HT-29 (cell line): Measurements from ENCODE around the genes TIMP2 and CBX2.

DNA sequence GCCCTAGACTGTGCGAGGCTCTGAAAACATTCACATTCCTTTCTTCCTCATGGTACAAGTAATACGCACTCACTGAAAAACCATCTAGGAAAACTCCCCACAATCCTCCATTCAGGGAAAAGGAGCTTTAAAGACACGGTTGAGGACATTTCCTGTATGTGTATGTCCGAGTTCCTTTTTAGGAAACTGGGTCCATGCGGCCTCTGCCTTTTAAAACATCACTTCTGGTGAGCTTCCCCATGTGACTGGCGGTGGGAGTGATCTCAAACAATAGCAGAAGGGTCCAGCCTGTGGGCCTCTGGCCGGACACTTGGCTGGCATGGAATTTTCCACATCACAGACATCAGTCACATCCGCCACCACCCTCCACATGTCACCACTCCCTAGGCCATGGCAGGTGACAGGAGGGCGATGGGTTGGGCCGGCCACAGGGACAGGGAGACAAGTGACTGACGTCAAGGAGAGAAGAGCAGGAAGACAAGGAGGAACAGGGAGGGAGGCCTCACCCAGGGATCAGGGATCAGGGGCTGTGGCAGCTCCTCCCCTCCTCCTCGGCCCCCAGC is 83.8 kb downstream of the DNAH17 start:
- RAMPAGE, long total RNA = no peak

GRCh38 chr17:78672011-78672470 is 94.8 kb upstream of the DNAH17 start:
- RAMPAGE, long total RNA = no peak

- RAMPAGE, long total RNA = no peak
Observed at GRCh38 chr17:78717731-78717975, 64.4 kb downstream of the CYTH1 start.

GRCh38 chr17:78740422-78740835 is 41.6 kb downstream of the CYTH1 start:
- RAMPAGE, long total RNA = no peak

- RAMPAGE, long total RNA = no peak
Observed at GRCh38 chr17:78766411-78766853, 15.6 kb downstream of the CYTH1 start.

DNA sequence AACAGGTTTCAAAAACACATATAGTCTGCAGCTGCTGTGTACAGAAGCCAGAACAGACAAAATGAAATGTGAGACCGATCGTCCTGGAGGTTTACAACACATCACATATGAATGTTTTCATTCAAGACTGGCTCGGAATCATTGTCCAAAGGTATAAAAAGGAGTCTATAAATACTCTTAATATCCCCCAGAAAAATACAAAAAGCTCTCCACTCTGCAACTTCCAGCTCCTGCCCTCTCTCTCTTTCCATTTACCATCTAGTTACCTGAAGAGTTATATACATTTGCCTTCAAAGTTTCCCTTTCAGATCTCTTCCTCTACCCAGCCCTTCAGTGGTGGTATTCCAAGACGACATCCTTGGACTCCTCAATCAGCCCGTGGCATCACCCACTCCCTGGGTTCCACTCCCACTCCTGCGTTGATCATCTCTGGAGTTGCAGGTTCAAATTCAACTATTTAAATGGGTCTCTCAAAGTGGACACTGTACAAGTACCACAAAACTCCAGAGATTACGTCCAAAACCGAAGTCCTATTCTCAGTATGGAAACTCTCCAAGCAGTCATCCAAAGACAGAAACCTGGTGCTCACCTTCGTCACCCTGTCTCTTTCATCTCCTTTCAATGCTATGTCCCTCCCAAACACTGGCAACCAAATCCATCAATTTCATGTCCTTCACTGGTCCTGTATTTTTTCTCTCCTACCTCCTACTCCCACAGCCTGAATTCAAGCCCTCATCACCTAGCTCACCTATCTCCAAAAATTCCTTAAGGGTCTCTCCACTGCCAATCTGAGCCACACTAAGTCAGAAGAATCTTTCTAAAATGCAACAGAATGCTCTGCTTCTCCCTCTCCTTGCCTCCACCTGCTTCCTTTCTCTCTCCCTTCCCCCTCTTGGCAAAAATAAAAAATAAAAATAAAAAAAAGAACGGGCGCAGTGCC is 13.9 kb downstream of the CYTH1 start:
- RAMPAGE, long total RNA = no peak

DNA sequence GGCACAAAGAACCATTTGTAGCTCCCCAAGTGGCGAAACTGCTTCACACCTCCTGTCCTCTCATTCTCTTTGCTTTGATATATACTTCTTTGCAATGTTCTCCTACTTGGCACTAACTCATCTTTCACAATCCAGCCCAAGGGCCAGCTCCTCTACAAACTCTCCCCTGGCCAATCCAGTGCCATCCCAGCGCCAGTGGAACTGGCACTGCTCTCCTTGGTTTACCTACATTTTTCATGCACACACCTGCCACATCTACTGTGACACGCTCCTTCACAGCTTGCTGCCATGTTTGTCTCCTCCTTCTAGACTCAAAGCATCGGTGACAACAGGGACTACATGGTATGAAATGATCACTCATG is 12.8 kb downstream of the CYTH1 start:
- RAMPAGE, long total RNA = no peak

- RAMPAGE, long total RNA = no peak
Observed at GRCh38 chr17:78806405-78806815, 24.3 kb upstream of the CYTH1 start.

- RAMPAGE, long total RNA = no peak
Observed at GRCh38 chr17:78884250-78885211, 18.5 kb downstream of the CEP295NL start.

DNA sequence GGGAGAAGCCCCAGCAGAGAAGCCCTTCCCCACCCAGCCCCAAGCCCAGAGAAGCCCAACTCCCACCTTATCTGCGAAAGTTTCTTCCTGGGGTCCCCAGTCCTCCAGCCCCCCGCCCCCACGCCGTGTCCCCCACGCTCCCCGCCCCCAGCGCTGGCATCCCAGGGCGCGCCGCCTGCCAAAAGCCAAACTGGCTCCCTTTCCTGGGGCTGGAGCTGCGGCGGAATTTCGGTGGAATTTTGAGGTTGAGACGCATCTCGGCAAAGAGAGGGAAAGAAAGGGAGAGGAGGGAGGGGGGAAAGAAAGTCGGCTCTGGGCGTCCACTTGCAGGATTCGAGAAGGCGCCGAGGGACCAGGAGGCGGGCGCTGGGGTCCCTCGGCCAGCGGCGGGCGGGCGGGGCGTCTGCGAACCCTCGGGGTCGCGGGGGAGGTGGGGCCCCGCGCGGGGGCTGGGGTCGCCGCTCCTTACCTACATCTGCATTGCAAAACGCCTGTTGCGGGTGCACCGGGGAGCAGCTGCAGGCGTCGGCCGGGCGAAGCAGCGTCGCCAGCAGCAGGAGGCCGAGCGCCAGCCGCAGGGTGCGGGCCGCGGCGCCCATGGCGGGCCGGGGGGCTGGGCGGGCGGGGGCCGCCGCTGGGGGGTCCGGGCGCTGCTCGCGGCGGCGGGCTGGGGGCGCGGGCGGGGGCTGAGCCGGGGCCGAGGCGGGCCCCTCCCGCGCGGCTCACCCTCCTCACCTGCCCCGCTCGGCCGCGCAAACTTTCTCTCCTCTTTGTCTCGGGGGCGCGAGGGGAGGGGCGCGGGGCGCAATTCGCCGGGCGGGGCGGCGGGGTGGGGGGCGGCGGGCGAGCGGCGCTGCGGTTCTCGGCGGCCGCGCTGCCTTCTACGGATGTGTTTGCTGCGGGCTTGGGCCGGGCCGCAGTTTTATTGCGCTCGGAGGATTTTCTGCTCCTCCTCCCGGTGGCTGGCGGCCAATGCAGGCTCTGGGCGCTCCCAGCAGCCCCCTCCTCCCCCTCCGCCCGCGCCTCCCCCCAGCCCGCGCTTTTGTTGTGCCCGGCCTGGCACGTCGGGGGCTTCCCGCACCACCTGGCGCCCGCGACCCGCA is at the start of gene TIMP2:
TSS of gene TIMP2 (minus strand) at position 898 of the 1,103 bp plus-strand sequence.
- RAMPAGE, long total RNA = no peak

DNA sequence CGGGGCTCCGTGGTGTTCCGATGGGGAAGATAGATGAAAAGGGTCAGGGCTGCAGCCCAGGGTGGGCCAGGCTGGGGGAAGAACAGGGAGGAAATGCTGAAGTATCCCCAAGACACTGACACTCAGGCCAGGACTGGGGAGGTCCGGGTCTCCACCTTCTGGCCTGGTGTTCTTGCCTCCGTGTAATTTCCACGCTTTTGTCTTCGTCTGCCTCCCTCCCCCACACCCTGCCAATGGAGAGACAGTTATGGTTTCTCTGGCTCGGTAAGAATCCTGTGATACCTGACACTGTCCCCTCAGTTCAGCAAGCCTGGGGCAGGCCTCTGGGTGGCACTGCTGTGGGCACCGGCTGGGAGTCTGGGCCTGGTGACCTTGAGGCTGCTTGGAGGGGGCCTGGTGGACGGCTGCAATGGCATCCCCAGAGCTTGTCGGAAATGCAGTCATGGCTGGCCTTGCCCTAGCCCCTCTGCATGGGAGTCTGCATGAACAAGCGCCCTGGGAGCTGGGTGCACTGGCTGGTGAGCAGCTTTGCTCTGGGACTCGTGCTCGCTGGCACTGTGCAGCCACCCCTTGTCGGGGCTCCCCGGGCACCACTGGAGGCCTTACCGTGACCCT is 1.8 kb downstream of the LGALS3BP start:
- RAMPAGE, long total RNA = no peak

DNA sequence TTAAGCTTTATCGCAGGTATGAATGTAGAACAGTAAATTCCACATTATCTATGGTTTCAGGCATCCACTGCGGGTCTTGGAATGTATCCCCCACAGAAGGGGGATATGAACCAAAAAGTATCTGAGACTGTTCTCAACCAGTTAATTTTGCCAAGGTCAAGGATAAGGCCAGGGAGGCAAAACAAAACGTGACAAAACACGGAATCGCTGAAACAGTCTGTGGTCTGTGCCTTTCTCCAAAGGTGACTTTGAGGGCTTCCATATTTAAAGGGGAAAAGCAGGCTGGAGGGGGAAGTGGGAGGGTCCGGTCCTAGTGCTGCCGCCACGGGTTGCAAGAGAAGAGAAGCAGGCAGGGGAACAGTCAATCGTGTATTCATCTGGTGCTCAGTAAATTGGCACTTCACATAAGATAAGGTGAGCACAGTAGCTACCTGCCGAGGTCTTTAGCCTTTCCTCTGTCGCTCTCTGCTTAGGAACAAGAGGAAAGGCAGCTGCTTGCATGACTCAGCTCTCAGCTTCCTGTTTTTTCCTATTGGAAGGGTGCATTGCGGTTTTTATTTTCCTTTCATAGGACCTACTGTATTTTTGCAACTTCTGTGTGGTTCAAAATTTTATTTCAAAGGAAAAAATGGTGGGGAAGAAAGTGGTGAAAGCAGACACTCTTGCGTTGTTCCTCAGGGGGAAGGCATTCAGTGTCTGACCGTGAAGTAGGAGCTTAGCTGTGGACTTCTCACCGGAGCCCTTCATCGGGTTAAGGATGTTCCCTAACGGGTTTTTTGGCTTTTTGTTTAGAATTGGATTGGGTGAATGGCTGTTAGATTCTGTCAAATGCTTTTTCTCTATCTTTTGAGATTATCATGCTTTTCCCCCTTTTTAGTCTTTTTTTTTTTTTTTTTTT is 7.0 kb upstream of the LGALS3BP start:
- RAMPAGE, long total RNA = no peak

DNA sequence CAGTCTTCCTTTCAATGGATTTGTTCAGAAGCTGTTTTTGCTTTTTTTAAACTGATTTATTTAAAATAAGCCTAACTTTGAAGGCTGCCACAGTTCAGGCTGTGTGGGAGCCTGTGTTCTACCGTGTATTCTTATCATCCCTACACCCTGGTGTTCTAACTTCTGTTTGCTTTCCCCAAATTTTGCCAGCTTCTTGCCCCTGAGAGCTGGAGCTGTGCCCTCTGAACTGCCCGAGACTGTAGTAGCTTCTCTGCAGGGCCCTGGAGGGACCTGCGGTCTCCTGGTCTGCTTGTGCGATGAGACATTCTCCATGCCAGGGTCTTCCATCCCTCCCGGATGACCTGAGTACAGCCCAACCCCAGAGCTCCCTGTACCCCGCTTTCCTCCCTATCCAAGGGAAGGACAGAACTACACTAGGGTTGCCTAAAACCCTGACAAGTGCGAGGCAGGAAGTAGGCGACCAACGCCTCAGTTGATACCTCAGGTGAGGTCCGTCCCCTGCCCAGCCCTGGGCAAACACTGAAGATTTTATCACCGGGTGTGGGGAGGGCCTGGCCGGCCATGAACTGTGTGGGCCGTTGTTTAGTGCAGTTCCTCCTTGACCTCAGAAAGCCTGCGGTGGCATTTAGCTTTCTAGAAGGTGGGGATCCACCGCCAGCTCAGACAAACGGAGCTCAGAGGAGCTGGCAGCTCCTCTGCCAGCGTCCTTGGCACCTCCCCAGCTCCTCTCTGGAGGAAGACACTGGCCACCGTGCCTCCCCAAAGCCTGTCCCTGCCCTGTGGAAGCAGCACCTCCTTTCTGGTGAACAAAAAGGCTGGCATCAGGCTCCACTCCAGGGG is 13.7 kb downstream of the CANT1 start:
- RAMPAGE, long total RNA = no peak

GRCh38 chr17:78998347-78999066 is 11.1 kb downstream of the CANT1 start:
- RAMPAGE, long total RNA = no peak

DNA sequence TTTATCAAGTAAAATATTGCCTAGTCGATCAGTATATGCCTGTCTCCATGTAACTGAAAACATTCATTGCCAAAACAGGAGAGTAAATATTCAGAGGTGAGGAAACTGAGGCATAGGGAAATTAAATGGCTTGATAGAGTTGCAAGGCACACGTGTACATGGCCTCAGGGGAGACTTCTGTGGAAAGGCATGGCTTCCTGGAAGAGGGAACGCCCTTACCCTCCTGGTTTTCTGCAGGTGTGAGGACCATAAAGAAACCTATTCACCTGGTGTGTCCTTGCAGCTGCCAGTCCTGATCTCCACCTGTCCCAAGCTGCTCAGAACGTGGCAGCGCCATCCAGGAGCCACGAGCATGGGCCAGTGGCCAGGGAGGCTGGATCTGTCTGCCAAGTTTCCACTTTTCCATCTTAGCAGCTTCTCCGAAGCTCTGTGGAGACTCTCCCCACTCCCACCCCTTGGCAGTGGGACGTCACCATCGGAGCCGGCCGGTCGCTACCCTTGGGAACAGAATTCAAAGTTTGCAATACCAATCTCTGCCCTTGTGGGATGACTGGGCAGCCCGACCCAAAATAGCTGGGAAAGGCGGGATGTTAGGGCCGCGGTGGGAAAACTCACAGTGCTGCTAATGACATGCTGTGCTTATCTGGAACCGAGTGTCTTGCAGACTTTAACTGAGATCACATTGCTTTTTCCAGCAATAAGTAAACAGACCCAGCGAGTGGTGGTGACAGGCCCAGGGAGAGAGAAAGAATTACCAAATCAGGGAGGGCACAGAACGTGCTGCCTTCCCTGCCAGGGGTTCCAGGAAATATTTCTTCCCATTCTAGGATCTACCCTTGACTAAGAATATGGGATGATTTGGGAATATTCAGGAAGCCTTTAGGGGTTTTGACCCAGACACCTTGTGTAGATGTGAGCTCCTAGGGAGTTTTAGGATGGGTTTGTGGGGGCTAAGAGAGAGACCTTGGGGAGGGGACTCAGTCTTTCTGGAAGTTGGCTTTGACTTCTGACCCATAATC is 3.9 kb upstream of the C1QTNF1 start:
- RAMPAGE, long total RNA = no peak

DNA sequence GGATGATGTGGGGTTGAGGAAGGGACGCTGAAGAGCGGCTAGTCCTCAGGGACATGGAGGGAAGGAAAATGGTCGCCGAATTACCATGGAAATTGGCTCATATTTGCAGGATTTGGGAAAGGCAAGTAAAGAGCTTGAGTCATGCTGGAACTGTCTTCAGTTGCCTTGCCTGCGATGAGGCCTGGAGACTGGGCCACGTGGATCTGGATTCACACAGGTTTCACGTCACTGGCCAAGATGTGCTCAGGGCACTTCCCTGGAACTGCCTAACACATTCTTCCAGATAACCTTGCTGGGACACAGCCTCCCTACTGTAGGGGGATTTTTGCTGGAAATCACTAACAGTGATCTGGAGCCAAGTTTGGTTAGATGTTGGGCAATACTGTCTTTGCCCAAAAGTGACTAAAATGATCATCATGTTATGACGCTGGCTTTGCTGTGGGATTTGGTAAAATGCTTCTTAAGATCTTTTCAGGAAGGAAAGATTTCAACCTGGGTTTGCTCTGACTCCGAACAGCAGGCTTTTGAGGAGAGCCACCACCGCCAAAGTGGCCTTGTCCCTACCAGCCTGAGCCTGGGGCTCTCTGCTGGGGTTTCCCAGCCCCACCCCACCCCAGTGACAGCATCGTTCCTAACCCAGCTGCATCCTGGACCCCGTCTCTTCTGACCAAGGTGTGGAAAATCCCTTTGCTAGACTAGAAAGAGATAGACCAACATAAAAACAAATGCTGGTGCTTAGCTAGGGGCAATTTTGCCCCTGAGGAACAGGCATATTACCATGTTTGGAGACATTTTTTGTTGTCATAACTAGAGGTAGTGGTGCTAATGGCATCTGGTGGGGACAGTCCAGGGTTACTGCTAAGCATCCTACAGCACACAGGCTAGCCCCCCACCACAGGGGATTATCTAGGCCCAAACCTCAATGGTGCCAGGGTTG is 14.7 kb downstream of the C1QTNF1 start:
- RAMPAGE, long total RNA = no peak

DNA sequence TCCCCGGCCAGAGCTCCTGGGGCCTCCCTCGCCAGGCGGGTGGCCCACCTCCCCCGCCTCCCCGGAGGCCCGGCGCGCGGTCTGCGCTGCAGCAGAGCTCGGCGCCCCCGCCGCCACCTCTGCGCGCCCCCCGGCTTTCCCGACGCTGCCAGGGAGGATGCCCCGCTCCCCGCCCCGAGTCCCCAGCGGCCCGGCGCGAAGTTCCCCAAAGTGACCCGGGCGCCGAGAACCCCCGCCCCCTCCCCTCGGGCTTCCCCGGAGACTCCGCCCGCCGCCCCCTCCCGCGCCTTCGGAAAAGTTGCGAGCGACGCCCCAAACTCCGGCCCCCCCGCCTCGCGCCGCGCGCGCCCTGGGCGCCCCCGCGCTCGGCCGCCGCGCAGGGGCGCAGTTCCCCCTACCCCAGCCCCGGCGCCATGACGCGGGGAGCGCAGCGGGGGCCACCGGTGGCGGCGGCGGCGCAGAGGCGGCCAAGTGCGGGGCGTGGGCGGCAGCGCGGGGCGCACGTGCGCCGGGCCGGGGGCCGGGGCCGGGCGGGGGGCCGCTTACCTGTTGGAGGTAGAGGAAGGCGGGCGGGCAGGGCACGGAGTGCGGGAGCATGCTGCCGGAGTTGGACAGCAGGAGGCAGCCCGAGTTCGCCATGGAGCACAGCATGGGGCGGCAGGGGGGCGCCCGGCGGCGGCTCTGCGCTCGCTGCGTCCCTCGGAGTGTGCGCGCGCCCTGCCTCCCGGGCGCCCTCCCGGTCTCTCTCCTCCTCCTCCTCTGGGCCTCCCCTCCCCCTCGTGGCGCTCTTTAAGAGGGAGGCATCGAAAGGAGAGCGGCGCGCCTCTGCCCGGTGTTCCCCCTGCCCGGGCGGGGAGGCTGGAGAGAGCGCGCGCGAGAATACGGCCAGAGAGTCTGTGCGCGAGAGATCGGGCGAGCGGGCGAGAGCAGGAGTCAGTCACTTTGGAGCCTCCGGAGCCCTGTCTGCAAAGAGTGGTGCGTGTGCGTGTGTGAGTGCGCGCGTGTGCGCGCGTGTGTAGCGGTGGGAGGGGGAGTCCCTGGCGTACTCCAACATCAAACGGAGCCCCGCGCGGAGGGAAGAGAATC is 108.4 kb downstream of the ENGASE start:
- RAMPAGE, long total RNA = no peak

DNA sequence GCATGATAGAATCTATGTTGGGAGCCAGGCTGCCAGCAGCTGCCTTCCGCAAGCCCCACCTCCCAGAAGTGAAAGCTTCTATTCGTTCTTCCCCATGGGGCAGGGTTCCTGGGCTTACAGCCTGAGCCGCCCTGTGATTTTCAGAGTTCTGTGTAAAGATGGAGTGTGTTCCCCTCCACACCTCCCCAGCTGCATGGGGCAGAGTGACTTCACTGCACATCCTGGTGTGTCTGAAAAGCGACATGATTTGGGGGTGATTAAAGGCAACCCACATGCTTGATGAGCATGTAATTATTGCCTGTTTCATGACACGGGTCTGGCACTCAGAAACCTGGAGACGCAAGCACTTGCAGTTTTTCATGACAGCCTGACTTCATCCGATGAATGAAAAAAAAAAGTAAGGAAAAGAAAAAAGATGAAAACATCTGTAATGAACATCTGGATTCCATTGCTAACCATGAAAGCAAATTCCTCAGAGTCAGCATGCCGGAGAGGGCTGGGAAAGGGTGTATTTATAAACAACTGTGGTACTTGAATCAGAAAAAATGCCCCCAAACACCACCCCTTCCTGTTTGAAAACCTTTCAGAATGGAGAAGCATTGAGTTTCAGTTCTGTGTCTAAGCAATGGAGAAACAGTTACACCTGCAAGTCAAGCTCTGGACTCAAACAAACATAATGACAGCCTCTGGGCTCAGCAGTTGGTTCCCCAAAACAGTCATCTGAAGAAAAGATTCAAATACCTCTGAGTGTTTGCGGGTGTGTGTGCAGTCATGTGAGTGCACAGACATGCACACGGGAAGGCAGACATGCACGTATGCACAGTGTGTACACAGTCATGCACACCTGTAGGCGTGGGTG is 265.9 kb downstream of the ENGASE start:
- RAMPAGE, long total RNA = no peak

DNA sequence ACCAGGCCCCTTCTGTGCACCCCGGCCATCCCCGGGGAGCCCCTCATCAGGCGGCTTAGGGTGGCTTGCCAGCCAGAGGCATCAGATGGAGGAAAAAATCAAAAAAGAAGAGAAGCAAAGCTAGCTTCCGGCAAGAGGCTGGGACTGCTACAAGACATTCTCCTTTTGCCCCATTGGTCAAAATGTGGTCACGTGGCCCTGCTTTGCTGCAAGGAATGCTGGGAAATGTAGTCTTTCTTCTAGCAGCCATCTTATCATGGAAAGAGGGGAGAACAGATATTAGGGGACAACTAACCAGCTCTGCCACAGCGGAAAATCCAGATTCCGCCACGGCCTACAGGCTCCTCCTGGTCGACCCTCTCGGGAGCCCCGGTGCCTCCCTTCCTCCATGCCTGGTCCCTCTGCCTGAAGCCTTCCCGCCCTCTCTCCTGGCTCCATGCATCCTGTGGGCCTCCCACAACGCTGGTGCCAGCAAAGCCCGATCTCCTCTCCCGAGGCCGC is 2.1 kb upstream of the ENPP7 start:
- RAMPAGE, long total RNA = no peak

DNA sequence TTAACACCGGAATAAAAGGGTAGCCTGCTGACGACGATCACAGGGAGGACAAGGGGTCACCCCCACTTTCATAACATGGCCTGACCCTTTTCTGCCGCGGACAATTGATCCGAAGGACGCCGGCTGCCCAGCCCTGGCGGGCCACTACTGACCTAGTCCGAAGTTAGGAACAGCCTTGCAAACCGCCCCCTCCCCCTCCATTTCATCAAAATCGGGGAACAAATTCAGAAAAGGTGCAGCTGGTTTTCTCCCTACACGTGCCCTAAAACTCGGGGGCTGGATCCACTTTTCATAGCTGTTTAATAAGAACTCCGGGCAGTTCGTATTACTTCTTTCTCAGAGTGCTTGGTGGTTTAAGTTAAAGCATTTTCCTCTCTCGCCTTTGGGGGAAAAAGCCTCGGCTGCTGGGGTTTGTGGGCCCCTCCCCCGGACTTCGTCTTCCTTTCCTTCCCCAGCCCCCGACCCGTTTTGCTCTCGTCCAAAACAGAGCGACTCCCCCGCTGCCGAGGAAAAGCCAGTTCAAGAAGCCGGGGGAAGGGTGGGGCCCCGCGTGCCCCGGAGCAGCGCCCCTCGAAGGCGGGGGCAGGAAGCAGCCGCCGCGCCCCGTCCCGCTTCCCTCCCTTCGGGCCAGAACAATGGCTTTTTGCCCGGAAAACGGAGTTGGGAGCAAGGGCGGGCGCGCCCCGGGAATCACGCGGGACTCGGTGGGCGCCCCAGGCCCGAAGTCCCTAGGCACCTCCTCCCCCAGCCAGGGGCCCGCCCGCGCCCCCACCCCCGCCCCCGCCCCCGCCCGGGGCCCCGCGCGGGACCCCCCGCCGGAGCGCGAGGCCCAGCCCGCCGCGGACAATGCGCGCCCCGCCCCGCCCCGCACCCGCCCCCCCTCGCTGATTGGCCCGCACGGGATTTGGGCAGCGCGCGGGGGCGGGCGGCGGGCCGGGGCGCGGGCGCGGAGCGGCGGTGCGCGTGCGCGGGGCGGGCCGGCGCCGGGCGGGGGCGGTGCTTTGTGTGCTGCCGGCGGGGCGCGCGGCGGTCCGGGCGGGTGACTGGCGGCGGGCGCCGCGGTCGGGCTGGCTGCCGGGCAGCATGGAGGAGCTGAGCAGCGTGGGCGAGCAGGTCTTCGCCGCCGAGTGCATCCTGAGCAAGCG is at the start of gene CBX2:
TSS of gene CBX2 (plus strand) at position 996 of the 1,145 bp plus-strand sequence.
- RAMPAGE, long total RNA = no peak